H9 (cell line): ENCODE results near the gene AKAIN1.

DNA sequence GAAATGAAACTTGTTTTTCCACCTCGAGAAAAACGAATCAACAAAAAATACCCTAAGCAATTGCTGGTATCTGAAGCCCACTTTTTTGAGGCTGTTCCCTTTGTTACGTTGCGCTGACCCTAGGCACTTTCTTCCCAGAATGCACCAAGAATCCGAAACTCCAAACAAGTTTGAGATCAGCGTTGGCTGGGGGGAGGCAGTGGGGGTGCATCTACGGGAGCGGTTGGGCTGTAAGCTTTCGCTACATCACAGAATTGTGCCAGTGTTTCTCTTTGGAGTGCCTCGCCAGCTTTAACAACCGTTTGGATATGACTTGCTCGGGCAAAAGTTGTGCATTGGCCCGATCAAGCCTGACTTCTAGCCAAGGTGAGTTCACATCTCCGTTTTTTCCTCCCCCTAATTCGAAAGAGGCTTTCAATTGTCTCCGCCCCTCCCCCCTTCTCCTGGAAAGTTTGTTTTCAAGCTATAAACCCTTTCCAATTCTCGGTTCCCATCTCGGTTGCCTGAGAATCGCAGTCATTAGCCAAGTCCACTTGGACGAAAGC lies 2.5 kb upstream of the TGIF1 start:
- PRO-cap = bidirectional peak, plus-strand start at position 199 of the sequence, minus-strand start at position 121 of the sequence; bidirectional peak, plus-strand start at position 493 of the sequence, minus-strand start at position 359 of the sequence

DNA sequence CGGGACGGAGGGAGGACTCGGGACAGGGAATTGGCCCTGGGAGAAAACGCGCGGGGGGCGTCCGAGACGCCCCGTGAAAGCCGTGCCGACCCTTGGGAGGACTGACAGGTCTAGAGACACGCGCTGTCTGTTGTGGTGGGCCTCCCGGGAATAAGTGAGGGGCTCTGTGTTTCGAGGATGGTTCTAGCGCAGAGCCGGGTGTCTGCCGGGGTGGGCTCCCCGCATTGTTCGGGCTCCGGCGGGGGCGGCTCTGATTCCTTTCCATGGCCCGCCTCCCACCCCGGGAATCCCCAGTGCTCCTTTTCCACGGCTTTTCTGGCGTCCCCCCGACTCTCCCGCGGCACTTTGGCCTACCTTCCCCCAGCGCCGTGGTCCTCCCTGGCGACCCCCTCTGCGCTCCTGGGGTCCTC lies 1.8 kb downstream of the TGIF1 start:
- PRO-cap = bidirectional peak, plus-strand start outside the sequence, minus-strand start at position 156 of the sequence

- PRO-cap = bidirectional peak, plus-strand start at chr18:3454001, minus-strand start at chr18:3453762
Observed at GRCh38 chr18:3453295-3454401, 3.7 kb downstream of the TGIF1 start.

GRCh38 chr18:3459351-3459874 lies 9.4 kb downstream of the TGIF1 start:
- PRO-cap = no peak

GRCh38 chr18:3595411-3596196 lies 145.6 kb downstream of the TGIF1 start:
- PRO-cap = no peak

DNA sequence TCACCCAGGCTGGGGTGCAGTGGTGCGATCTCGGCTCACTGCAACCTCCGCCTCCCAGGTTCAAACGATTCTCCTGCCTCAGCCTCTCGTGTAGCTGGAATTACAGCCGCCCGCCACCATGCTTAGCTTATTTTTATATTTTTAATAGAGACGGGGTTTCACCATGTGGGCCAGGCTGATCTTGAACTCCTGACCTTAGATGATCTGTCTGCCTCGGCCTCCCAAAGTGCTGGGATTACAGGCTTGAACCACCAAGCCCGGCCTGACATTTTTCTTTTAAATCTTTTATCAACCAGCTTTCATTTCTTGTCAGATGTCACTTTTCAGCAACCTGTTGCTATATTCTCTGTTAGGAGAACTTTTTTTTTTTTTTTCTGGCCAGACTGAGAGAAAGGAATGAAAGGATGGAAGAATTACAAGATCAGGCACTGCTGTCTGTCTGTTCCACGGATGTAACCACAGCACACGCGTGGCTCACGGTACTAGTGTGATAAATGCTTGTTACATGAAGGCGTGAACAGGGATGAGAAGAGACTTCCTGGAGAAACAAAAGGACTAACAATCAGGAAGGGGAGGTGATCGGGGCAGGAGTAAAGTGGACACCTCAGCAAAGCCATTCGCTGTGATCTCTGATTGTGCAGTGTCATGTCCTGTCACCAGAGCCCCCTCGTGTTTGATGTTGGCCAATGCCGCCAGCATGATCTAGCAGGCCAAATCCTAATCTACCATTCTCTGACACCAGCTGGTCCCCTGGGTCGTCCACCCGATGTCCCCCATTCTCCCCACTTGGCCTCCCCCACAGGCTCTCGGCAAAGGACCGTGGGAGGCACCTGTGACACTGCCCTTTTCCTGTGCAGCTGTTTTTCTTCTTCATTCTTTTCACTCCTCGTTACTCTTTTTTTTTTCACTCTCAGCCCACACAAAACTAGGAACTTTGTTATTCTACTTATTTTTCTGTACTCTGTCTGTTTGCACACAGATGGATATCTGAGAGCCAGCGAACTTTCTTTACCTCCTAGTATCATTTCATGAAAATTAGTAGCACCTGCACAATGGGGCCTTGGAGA lies 146.6 kb downstream of the TGIF1 start:
- PRO-cap = no peak

DNA sequence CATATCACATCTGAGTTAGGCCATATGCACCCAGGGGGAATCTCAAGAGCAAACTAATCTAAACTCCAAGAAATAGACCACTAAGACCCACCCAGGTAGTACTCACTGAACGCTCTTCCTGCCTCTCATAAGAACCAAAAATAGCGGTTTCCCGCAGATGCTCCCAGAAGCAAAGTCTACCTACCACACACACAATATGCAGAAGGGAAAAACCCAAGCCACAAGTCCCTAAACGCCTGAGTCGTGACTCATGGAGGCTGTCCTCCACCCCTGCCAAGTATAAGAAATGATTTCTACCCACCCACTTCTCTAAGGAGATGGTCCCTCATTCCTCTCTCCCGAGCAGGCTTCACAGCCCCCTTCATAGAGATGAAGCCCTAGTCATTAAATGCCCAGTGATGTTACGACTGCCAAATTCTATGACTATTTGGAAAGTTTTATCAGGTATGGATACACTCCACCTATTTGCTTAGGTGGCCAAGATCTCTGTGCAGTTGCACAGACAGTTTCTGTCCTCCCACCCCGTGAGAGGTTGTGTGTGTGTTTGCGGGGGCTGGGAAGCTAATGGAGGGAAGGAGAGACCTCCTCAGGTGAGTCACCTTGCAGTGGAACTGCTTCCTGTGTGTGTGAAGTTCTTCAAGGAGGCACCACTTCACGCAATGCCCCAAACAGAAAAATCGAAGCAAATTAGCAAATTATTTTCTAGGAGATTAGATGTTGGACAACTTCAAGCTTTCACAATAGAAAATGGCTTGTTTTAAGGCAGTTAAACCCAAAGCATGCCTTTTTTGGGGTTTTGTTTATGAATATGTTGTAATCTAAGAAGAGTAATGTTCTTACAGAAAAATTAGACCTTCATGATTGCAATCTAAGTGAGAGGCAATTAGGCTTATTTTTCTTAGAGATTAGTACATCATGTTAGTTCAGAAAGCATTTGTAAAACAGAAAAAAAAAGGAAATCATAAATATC lies 175.1 kb downstream of the TGIF1 start:
- PRO-cap = no peak

DNA sequence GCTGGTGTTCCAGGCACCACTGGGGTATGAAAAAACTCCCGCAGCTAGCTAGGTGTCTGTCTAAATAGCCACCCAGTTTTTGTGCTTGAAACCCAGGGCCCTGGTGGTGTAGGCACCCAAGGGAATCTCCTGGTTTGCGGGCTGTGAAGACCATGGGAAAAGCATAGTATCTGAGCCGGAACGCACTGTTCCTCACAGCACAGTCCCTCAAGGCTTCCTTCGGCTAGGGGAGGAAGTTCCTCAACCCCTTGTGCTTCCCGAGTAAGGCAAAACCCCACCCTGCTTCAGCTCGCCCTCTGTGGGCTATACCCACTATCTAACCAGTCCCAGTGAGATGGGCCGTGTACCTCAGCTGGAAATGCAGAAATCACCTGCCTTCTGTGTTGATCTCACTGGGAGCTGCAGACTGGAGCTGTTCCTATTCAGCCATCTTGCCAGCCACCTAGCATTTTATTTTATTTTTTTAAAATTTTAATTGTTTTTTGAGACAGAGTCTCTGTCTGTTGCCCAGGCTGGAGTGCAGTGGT lies 250.2 kb downstream of the TGIF1 start:
- PRO-cap = no peak

DNA sequence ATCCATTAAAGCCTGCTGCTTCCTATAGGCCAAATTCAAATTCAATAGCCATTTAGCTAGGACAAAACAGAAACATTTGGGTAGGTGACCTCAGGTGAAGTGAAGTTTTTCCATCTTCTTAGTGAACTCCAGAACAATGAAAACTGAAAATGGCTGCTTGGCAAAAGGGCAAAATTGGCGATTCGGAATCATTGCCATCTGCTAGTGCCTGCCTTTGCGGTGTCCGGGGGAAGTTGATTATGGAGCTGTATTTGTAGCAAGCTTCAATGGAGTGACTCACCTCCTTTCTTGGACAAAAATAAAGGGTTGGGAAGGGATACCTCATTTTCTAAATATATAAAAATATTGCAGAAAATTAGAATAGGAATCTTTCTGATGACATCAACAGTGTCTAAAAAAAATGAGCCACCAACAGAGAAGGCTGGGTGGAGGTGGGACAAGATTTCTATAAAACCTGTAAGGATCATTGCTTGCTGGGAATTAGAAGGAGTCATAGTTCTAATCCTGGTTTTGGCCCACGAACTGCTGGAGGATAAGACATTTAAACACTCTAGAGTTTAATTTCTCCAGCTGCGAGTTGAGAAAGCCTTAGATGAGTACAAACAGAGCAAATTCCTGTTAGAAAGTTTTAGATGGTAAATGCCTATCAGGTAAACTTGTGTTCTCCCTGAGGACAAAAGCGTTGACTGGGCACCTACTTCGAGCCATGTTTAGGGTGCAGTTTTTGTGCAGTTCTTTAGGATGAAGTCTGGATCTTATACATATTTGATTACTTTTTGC lies 460.7 kb downstream of the TGIF1 start:
- PRO-cap = no peak

DNA sequence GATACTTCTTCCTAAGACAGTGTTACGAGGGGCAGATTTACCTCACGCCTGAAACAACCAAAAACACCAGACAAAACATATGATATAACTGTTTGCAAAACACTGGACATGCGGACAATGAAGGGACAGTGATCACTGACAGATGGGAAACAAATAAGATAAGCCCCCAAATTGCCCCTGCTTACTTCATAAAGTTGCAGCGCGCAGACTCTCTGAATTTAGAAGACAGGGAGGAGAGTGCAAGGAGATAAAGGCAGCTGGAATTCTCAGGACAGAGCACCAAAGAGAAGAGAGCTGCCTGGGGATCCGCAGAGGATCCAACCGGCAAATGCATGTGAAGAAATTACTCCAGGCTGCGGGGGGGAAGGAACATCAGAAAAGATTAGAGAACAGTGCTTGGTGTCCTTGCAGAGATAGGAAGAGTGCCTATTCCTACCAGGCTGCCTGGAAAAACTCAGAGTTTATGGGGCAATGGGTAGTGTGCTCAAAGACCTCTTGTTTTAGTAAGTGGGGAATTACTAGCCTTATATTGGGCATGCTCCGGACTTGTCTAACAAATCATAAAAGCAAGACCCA lies 500.3 kb downstream of the DLGAP1 start:
- PRO-cap = no peak

GRCh38 chr18:5196700-5197430 lies at the start of gene AKAIN1:
TSS of gene AKAIN1 (minus strand) at chr18:5197257.
- PRO-cap = bidirectional peak, plus-strand start at chr18:5197255, minus-strand start at chr18:5197257

GRCh38 chr18:5296575-5296829 lies 976 bp upstream of the ZBTB14 start:
- PRO-cap = no peak

- PRO-cap = no peak
Observed at GRCh38 chr18:5310050-5310571, 14.6 kb upstream of the ZBTB14 start.

DNA sequence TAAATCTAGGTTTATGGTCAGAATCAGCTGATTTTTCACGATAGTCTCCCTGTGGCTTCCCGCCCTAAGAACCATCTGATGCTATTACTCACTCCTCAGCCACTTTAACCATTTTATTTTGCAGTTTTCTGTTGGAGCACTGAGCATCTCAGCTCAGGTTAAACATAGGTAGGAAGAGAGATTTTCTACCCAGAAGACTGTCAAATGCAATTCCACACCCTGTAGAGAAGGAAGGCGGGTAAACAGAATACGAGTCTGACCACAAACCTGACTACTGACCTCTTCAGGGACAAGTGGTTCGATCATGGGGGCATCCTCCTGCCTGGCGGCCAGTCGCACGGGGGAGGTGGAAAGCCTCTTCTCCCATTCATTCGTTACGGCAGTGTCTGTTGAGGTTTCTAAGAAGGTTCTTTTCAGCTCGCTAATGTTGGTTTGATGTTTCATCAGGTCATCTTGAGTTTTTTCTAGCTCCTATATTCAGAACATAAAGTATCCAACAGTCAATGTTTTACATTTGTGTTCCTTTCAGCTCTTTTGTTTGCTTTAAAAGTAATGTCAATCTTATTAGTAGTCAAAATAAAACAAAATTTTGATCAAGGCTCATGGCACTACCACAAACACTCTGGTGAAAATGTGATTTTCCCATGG lies 111.1 kb upstream of the ZBTB14 start:
- PRO-cap = no peak

- PRO-cap = no peak
Observed at GRCh38 chr18:5410435-5411112, 115.0 kb upstream of the ZBTB14 start.

- PRO-cap = no peak
Observed at GRCh38 chr18:5417404-5417828, 121.9 kb upstream of the ZBTB14 start.

GRCh38 chr18:5515210-5515509 lies 28.6 kb downstream of the EPB41L3 start:
- PRO-cap = no peak

DNA sequence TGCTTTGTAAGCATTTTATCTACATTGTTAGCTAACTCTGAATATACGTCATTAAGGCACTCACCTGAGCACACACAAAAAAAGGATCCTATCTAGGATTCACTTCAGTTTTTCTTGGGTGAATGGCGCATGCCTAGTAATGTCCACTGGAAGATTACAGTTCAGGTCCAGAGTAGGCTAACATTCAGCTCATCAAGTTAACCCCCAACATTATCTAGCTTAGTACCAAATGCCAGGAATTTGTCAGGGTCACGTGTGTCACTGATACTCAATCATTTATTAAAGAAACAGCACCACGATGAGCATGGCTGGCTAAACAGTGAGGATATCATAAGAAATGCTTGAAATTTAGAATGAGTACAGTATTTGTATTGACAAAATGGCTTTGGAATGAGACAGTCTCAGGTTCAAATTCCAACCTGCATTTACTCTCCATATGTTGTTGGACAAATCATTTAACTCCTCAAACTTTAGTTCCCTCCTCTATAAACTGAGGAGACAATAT lies 22.6 kb downstream of the EPB41L3 start:
- PRO-cap = no peak

GRCh38 chr18:6311091-6311886 lies 103.4 kb downstream of the L3MBTL4 start:
- PRO-cap = no peak

GRCh38 chr18:7257116-7257612 lies 26.3 kb downstream of the LRRC30 start:
- PRO-cap = no peak